GM23248 (cell line): ENCODE measurements around the gene HES6.

DNA sequence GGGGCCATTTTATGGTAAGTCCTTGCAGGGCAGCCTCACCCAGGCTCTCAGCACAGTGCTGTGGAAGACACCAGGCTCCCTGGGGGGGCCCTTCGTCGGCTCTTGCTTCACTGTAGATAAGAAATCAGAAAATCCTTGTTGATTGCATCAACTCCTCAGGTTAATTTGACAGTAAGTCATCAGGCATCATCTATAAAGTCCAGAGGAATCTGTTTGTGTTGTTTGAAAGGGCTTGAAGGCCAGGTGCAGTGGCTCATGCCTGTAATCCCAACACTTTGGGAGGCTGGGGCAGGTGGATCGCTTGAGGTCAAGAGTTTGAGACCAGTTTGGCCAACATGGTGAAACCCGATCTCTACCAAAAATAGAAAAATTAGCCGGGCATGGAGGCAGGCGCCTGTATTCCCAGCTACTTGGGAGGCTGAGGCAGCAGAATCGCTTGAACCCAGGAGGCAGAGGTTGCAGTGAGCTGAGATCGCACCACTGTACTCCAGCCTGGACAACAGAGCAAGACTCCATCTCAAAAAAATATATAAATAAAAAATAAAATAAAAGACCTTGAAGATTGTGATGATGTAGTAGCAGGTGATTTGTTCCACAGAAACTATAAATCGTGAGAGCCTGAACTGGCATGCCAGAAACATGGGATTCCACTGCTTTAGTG lies 43.0 kb upstream of the RBM44 start:
- RAMPAGE, long total RNA = no peak

GRCh38 chr2:237763834-237764333 lies 34.7 kb upstream of the RBM44 start:
- RAMPAGE, long total RNA = no peak

DNA sequence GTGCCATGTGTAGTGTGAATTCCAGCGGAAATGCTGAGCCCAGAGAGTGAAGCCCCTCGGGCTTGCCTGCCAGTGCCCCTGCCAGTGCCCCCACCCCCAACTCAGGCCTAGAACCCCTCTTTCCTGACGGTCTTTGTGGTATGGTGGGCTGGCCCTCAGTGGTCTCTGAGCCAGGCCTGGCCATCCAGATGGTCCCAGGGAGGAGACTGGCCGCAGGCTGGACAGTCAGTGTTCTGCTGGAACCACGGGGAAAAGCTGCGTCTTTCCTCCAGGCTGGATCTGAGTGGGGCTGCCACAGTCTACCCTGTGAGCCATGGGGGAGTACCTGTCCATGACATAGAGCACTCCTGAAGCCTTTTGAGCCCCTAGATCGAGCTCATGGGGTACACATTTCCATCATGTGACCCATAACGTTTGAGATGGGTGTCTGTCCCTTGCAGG lies 3.2 kb downstream of the RAMP1 start:
- RAMPAGE, long total RNA = no peak

DNA sequence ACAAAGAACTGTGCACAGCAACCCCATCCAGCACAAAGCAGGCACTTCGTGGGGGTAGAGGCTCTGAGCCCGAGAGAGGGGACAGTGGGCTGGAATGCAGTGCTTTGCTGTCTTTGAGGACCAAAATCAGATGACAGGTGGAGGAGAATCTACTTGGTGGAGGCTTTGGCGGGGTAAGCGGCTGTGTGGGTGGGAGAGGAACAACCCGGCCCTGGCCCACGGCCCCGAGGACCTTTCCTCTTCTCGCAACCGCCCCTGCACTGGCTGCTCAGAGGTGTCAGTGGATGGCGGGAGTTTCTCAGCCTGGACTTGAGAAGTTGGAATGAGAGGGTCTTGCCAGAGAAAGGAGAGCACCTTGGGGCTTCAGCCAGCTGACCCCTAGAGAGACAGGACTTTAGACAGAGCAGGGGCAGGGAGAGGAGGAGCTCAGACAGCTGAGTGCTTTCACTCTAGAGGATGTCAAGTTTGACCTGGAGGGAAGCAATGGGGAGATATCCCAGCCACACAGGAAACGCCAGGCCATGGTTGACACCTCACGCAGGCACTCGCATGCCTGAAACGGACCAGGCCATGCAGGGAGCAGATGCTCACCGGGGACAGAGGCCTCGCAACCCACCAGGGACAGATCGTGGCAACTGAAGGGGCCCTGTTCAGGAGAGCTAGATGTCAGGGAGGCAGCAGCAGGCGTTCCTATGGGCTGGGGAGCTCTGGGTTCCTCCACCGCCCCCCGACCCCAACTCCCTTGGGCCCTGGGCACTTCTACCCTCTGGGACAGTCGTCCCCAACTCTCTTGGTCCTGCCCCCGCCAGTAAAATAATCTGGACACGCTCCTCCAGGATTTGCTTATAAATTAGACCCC lies 11.7 kb downstream of the RAMP1 start:
- RAMPAGE, long total RNA = no peak

DNA sequence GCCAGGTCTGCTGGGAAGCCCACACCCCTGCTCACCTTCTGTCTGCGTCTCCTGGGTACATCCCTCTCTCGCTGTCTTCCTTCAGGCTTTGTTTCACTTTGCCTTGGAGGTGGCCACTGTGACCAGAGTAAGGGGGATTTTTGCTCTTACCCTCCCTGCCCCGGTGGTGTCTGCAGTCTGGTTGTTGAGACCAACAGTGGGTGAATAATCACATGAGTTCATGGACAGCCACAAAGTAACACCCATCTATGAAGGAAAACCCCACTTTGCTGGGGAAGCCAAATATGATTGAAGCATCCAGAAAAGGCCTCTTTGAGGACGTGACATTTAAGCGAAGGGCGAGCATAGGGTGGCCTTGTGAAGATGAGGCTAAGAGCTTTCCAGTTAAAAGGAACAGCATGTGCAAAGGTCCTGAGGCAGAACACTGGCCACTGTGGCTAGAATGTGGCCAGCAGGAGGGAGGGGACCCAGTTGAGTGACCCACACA lies 41.8 kb downstream of the RAMP1 start:
- RAMPAGE, long total RNA = no peak

DNA sequence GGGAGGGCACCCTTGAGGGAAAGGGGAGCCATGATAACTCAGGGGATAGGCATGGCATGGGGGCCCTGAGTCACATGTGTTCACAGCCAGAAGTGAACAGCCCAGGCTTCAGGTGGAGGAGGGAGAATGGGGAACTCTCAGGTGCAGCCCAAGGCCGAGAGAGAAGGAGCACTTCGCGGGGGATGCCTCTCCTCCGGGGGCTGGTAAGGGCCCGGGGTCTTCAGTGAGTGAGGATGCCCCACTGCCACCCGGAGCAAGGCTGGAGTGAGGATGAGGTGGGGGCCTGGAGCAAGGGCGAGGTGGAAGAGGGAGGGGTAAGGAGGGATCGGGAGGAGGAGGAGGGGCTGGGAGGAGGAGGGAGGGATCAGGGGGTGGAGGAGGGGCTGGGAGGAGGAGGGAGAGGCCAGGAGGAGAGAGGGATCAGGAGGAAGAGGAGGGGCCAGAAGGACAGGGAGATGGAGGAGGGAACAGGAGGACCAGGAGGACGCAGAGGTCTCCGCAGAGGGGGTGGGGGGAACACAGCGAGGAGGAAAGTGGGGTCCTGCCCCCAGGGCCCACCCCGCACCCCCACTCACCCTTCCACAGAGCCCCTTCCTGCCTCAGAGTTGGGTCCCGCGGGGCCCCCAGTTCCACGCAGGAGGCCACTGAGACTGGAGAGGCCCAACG lies 42.7 kb downstream of the RAMP1 start:
- RAMPAGE, long total RNA = no peak

GRCh38 chr2:238142369-238143089 lies 4.1 kb downstream of the KLHL30 start:
- RAMPAGE, long total RNA = no peak

- RAMPAGE, long total RNA = no peak
Measured at GRCh38 chr2:238160186-238160930, 1.6 kb downstream of the ERFE start.

GRCh38 chr2:238187886-238188730 lies 15.4 kb downstream of the ILKAP start:
- RAMPAGE, long total RNA = no peak

DNA sequence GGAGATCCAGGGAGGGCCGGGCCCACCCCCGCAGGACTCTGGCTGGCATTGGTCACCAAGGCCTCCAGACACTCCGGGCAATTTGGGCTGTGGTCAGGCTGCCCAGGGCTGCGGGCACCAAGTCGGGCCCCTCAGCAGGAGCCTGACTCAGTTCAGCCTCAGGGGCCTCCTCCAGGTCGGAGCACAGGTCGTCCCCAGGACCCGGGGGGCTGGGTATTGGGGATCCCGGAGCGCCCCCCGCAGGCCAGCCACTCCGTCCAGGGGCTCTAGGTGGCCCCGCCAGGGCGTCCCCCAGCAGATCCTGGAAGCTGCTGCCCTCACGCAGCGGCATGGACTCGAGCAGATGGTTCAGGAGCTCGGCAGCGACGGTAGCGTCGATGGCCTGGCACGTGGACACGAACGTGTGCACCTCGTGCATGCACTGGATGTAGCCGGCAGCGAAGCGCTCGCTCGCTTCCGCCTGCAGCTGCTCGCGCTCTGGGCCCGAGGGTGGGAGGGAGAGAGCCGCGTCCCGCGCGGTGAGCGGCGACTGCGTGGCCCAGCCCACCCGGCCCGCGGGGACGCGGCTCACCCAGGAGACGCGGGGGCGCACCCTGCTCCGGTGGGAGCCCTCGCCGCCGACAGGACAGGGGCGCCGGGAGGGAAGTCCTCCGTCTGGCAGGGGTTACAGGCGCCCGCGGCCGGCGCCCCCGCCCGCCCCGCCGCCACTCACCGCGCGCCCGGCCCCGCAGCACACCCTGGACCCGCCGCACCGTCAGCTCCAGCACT lies 879 bp downstream of the HES6 start:
- RAMPAGE, long total RNA = no peak

GRCh38 chr2:238239766-238240540 lies at the start of gene HES6:
TSS of gene HES6 (minus strand) at chr2:238240038.
- RAMPAGE, long total RNA = no peak

GRCh38 chr2:238243108-238243629 lies 3.3 kb upstream of the HES6 start:
- RAMPAGE, long total RNA = no peak

GRCh38 chr2:238252739-238253465 lies 13.1 kb upstream of the HES6 start:
- RAMPAGE, long total RNA = no peak

DNA sequence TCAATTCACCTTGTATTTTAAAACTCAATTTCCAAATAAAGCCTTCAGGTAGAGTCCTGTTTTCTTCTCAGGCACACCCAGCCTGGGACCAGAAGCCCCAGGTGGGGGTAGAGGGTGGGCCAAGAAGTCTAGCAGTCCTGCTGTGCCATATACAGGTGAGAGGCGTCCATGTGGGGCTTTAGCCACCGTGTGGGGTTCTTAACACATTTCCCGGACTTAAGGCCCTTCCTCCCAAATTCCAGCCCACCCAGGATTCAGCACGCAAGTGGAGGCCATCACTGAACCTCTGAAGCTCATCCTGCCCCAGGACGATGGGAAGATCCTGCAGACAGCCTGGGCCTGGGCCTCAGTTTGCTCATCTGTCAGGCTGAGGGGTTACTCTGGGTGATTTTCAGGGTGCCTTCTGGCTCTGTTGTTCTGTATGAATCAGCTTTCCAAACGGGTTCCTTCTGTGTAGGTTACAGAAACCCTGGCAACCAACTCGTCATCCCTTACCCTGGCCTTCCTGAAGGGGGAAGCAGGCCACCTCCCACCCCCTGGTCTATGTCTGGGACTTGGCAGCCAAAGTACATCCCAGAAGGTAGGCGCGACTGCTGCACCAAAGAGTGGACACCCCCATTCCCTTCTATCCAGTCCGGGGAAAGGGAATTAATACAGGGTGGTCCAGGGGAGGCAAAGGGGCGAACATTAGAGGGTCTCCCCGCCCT lies 939 bp downstream of the PER2 start:
- RAMPAGE, long total RNA = no peak

- RAMPAGE, long total RNA = no peak
Measured at GRCh38 chr2:238448560-238448850, 21.8 kb downstream of the ASB1 start.

GRCh38 chr2:238644008-238644523 lies 203.8 kb upstream of the TWIST2 start:
- RAMPAGE, long total RNA = no peak

GRCh38 chr2:238727684-238728011 lies 120.2 kb upstream of the TWIST2 start:
- RAMPAGE, long total RNA = no peak

- RAMPAGE, long total RNA = no peak
Measured at GRCh38 chr2:238883146-238883643, 35.3 kb downstream of the TWIST2 start.

DNA sequence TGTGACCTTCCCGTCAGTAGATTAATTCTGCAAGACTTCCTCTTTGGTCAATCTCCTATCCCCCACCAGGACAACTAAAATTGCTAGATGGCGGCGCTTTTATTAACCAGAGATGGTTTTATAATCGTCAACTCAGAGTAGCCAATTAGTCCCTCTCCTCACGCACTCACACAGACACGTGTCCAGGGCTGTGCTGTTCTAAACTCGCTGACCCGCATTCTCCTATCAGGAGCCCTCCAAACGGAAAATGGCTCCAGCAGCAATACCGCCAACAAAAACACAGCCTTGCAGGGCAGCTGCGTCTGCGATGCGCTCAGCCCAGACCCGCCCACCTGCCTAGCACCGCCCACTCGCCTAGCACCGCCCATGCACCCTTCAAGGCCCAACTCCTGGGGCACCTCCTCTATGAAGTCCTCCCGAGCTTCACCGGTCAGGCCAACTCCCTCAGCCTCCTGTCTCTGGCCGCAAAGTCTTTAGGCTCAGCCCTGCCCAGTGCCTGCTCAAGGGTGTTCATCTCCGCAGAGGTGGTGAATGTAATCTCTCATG lies 119.6 kb downstream of the TWIST2 start:
- RAMPAGE, long total RNA = no peak

- RAMPAGE, long total RNA = no peak
Measured at GRCh38 chr2:239112997-239113833, 265.3 kb downstream of the TWIST2 start.